Ascending aorta (tissue), 1 donor: ENCODE measurements around the genes FAM162A, SEMA5B and SEC22A.

DNA sequence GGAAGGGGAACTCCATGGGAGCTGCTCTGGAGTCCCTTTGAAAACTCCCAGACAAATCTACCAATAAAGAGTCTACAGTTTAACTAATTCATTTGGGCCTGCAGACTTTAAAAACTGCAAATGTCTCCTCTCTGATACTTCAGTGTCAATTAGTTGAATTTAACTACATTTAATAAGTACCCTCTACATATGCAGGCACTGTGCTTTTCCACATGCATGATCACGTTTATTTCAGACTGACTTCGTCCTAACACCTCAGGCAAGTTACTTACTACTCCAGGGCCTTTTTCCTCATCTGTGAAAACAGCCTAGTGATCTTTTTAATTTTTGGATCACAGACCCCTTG, 15.3 kb upstream of the HCLS1 start:
- PRO-cap, result no peak

DNA sequence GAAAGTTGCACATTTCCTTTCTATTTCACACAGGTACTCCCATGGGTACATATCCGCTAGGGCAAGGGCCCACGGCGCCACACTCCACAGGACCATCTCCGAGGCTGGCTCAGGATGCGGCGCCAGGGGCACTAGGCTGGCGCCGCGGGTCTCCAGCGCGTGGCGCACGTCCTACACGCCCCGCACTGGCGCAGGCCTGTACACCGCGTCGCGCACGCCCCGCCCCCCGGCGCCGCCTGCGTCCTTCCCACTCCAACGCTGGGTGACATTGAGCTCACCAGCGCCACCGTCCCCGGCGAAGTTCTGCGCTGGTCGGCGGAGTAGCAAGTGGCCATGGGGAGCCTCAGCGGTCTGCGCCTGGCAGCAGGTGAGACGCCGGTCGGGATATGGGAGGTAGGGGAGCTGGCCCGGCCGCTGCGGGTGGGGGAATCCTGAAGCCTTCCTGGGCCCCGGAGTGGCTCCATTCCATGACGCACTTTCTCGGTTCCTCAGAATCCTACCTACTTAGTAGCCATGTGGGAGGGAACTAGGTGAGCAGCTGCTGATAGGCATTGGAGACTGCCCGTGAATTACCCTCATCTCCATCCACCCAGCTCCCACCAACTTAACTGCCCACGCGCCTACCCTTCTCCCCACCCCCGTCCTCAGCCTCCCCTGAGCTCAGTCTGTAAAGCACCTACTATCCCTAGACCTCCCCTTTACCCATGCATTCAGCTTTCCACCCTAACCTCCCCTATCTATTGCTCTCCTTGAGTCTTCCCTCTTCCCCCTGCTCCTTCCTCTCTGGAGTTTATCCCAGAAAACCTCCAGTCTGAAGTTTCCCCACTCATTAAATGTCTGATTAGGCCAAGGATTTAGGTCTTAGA, at the start of gene FAM162A:
Gene FAM162A, plus strand, starts transcription at position 250 of the 866 bp plus-strand sequence.
- PRO-cap, result bidirectional peak, plus-strand start at position 298 of the sequence, minus-strand start at position 187 of the sequence; unidirectional peak, minus-strand start at position 479 of the sequence

GRCh38 chr3:122513842-122514308, 864 bp downstream of the KPNA1 start:
- PRO-cap, result bidirectional peak, plus-strand start at chr3:122514183, minus-strand start at chr3:122514113

DNA sequence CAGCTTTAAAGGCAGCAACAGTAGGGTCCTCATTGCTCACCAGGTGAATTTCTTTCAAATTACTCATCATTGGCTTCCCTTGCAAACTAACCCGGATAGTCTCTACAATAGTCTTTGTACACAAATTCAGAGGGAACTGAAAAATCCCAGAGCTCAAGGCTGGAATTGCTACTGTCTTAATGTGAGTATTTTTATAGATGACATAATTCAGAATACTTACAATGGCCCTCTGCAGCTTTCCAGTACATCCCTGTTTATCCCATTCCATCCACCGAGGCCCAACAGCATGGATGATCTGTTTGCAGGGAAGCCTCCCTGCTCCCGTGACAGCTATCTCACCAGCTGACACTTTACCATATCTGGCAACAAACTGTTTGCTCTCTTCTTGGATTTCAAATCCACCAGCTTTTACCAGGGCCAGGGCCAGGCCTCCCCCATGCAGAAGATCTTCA, 8.7 kb downstream of the PARP9 start:
- PRO-cap, result no peak

DNA sequence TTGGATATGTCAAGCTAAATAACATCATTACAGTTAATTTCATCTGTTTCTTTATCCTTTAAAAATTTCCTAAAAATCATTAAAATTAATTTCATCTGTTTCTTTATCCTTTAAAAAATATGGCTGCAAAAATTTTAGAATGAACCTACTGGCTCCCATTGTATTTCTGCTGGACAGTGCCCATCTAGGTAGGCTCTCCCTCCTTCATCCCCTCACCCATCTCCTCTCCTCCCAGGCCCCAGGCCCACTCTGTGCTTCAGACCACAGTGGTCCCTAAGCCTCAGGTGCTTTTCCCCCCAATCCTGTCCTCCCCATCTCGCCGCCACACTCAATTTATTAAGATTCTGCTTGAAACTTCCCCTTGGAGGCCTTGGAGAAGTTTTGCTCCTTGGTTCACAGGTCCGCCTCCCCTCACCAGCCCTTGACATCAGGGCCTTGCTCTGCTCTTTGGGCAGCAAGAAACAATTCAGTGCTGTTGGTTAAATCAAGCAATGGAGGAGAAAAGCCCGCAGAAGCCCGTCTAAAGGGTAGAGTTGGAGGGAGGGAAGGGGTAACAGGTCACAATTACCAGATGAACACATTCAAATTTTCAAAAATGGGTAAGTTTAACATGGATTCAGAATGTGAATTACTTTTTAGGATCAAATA, 568 bp downstream of the PARP9 start:
- PRO-cap, result no peak

DNA sequence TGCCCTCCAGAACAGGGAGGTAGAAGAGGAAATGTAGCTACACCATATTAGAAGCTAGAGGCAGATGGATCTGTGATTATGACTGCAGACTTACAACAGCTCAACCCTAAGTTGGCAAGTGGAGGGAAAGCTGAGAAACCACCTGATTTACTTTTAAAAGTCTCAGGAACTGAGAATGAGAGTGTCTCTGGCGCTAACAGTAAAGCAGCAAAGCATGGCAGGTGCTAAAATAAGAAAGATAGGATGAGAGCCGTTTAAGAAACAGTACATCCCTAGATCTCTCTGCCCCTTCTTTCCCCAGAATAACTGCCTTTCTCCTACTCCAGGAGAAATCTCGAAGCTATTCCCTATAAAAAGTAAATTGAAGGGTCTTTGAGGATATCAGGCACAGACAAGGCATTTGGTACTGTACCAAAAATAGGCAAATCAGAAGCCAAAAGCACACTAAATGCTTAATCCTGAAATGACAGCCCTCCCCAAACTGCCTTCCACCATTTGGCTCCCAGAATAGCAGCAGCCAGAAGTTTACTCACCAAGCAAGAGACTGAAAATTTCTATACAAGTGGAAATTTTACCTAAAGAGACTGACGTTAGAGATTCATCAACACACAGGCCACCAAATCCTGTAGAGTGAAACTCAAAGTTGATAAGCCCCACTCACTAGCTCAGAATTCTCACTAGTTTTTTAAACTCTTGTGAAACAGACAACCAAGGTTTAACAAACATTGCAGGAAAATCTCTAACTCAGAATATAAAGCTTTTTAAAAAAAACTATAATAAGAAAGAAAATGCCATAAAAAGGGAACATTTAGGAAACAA, 34.2 kb upstream of the PARP14 start:
- PRO-cap, result no peak

GRCh38 chr3:122678394-122679095, 2.1 kb upstream of the PARP14 start:
- PRO-cap, result no peak

GRCh38 chr3:122802068-122803046, 7.5 kb downstream of the SLC49A4 start:
- PRO-cap, result no peak

GRCh38 chr3:122804120-122804646, 9.3 kb downstream of the SLC49A4 start:
- PRO-cap, result no peak

DNA sequence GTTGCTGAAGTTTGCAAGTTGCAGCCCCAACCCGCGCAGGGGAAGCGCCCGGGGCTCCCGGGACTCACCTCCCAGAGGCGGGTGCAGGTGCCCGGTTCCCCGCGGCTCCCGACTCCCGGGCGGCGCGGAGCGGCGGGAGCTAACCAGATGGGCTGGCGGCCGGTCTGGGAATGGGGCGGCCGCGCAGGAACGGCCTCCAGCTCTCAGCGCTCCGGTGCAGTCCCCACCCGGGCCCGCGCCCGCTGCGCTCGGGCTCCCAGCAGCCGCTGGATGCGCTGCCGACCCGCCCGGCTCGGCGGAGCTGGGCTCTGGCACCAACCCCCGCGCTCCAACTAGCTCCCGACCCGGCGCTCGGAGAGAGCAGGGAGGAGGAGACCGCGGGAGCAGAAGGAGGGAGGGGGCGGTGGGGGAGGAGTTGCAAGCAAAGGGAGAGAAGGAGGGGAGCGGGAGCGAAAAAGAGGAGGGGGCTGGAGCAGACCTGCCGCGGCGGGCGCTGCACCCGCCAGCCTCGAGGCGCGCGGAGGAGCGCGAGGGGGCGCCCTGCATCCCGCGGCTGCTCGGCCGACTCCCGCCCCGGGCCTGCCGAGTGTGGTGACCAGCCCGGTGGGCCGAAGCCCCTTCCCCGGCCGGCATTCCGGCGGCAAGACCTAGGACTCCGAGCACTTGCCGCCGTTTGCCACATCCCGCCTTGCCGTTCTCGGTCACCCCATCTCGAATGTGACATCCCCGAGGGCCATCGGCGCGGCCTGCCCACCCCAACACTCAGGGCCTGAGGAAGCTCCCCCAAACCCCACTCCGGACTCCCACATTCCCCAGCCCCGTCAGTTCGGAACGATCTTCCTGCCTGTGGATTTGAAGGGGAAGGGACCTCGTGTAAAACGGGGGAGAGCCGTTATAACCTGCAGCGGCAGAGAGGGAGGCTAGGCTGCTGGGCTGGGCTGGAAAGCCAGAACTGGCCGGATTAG, at the start of gene SEMA5B:
Gene SEMA5B, minus strand, starts transcription at position 368 of the 965 bp plus-strand sequence.
- PRO-cap, result no peak

GRCh38 chr3:123201137-123202081, at the start of gene SEC22A:
Gene SEC22A, plus strand, starts transcription at chr3:123201943.
- PRO-cap, result bidirectional peak, plus-strand start at chr3:123201962, minus-strand start at chr3:123201700

DNA sequence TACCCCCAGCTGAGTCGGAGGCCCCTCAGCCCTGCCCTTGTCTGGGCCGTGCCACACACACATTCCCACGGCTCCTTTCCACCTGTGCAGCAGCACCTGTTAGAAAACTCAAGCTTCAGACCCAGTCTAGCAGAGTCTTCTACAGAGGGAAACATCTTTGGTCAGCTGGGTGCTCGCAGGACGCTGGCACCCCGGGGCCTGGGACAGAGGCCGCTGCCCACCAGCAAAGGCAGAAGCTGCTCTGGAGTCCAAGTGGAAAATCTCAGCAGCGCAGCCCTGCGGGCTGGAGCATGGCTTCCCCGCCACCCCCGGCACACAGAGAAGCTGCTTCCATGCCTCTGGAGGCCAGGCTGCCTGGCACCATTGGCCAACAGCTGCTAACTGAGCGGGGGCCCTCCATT, 82.5 kb downstream of the SEC22A start:
- PRO-cap, result no peak

GRCh38 chr3:123352031-123352497, 96.8 kb downstream of the ADCY5 start:
- PRO-cap, result no peak

GRCh38 chr3:123375083-123375567, 73.8 kb downstream of the ADCY5 start:
- PRO-cap, result no peak

DNA sequence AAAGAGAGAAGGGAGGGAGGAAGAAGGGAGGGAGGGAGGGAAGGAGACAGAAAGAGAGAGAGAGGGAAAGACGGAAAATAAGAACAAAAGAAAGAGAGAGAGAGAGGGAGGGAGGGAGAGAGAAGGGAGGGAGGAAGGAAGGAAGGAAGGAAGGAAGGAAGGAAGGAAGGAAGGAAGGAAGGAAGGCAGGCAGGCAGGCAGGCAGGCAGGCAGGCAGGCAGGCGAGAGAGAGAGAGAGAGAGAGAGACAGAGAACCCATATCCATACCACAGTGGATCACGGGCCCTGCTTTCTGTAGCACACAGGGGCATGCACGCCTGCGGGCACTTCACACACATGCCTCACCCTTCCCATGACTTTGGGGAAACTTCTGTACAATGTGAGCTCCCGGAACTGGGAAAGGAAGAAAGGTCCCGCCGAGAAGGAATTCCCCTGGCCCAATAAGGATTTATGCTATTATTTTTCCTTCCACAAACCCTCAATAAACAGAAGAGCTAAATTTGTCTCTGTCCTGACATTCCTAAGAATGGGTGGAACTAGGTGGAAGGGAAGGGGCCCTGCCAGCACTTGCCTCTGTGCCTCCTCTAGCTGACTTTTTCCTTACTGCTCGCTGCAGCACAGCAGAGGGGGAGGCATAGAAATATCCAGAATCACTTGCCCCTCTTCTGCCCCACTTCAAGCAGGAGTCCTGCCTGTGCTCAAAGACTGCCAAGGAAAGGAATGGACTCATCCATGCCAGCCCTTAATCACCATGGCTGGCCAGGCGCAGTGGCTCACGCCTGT, 52.1 kb downstream of the ADCY5 start:
- PRO-cap, result bidirectional peak, plus-strand start at position 533 of the sequence, minus-strand start at position 343 of the sequence

DNA sequence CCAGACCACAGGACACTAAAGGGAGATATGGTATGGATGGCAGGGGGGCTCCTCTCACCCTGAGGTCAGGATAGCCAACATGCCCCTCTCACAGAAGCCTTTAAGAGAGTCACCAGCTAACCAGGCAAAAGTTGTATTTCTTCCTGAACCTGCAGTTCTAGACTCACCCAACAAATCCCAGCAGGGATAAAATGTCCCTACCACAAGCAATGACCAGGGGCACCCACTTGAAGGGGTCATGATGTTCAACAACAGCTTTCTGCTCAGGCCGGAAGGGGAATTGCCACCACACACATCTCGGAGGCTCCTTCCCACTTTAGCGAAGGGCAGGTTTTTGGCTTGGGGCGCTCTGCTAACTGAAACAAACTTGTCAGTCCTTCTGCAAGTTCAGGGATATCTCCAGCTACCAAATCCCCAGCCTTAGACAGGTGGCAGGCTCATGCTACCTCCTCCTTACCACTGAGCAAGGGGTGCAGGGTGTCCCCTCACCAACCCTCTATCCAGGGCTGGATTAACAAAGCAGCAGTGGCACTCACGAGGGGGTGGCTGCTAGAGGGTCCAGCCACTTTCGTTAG, 2.3 kb downstream of the ADCY5 start:
- PRO-cap, result no peak

DNA sequence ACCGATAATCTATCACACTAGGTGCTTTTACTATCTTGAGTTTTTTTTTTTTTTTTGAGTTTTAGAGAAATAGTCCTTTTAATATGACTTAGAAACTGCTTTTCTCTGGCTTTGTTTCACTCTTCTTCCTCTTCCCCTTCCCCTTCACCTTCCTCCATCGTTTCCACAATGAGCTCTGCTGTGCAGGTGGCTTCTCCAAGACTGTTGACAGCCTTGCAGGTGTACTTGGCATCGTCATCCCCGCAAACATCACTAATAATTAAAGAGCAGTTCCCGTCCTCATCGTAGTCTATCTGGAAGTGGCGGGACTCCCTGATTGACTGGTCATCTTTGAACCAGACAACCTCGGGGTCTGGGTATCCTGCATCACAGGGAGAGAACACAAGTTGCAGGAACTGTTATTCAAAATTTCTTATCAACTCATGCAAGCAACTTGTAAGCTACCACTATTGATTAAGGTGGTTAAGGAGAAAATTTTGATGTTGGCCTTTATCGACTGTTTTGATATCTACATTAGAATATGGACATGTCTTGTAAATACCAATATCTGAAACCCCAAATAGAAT, 29.2 kb upstream of the HACD2 start:
- PRO-cap, result no peak

DNA sequence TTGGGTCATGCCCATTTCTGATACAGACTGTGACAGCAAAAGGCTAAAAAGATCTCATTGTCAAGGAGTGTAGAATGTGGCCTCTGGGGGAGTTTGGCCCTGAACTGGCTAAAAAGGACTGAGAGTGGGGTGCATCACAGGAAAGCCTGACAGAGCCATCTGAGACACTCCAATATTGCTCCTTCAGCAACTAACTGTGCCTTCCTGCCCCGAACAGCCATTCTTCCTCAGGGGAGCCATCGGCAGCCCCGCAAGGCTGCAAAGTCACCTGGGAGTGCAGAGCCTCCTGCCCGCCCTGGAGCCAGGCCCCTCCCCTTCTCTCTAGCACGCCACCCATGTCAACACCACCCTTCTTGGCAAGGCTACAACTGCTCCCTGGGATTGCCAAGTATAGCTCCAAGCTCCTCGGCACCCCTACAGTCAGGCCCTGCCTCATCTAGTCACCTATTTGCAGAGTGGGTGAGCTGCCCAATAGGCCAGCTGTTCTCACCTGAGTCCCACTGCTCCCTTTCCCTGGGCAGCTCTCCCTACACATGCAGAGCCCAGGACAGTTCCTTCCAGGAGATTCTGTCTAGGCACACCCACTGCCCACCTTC, 43.4 kb upstream of the HACD2 start:
- PRO-cap, result no peak

DNA sequence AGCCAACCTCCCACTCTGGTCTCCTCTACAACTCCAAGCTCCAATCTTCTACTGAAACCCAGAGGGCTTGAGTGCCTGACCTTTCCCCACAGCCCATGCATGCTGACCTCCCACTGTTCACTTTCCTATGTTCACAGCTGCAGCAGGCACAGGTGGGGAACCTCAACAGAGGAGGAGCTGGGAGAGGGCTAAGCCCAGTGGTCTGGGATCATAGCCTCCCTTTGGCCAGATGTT, 43.8 kb upstream of the HACD2 start:
- PRO-cap, result no peak

DNA sequence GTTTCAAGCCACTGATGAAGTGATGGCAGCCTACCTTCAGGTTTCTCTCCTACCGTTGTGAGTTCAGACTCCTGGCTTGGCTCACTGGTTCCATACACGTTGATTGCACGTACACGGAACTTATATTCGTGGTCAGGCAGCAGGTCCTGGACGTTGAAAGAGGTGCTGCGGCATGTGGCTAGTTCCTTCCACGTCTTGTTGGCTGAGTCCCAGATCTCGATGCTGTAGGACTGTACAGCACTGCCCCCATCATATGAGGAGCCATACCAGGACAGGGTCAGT, 72.2 kb upstream of the HACD2 start:
- PRO-cap, result no peak